ENCODE measurements around the gene PAX2.

DNA sequence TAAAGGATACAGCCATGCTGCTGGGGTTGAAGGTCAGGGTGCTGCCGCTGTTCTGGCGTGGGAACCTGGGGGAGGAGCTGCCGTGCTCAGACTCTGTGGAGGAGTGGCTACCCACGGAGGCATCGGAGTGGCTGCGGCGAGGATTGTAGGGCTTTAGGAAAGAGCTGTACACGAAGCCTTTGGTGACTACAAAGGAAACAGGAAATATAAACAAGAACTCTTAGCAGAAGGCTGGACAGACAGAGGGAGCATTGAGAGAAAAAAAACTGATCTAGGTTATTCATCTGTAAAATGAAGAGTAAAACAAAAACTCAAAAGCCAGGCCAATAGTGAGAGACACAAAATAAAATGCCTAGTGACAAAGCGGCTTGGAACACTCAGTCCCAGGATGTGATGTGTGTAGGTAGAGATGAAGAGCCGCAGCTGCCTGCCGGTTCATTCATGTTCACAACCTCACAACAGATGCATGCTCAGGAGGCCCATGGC is 97.8 kb downstream of the ABCC2 start:
- PRO-cap = no peak

DNA sequence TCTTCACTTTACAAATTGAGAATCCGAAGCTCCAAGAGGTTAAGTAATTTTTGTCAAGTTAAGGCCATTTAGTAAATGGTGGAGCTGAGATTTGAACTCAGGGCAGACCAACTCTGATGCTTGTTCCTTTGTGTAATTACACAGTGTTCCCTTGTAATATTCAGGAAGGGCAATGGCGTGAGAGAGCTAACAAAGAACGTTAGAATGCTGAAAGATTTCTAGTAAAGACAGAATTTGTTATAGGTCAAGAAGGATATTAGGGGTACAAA is 82.4 kb downstream of the DNMBP start:
- PRO-cap = no peak

DNA sequence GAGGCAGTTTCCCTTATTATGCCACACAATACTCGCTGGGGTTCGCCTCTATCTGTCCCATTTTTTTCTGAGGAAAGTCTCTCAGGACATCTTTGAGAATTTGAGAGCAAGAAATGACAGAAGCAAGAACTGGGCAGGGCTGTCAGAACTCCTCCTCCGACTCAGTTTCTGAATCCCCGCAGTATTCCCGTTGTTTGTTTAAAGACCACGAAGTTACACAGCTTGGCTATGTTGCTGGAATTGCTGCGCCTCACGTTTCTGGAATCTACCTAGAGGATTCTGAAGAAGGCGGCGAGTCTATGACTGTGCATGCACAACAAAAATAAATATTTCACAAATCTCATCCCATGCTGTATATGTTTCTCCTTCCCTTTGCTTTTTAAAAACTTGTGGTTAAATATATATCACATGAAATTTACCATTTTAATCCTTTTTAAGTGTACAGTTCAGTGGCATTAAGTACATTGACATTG is 663 bp upstream of the DNMBP start:
- PRO-cap = no peak

DNA sequence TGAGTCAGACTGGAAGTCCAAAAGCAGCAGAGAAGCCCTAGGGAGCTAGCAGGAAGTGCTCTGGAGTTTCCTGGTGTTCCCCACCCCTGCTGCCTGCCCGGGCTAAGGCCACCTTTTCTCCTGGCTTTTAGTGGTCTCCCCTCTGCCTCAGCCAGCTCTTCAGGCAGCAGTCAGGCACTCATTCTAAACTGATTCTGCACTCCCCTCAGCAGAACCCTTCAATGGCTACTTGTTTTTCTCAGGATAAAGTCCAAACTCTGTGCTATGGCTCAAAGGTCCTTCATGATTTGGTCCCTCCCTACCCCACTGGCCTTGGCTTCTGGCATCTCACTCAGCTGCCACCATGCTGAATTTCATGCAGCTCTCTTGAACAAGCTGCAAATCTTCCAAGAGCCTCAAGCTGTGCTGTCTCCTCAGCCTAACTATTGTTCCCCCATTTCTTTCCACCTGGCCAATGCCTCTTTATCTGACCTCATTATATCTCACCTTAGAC is 28.9 kb upstream of the DNMBP start:
- PRO-cap = no peak

DNA sequence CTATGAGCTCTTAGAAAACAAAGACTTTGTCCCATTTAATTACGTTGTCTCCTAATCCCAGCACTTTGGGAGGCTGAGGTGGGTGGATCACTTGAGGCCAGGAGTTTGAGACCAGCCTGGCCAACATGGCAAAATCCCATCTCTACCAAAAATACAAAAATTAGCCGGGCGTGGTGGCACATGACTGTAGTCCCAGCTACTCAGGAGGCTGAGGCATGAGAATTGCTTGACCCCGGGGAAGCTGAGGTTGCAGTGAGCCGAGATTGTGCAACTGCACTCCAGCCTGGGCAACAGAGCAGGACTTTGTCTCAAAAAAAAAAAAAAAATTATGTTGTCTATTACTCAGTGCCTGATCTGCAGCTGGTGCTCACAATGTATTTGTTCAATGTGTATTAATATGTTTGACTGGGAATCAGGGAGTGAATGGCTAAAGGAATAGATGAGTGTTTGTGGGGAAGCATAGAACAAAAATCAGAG is 5.7 kb upstream of the BLOC1S2 start:
- PRO-cap = unidirectional peak, plus-strand start at position 338 of the sequence

DNA sequence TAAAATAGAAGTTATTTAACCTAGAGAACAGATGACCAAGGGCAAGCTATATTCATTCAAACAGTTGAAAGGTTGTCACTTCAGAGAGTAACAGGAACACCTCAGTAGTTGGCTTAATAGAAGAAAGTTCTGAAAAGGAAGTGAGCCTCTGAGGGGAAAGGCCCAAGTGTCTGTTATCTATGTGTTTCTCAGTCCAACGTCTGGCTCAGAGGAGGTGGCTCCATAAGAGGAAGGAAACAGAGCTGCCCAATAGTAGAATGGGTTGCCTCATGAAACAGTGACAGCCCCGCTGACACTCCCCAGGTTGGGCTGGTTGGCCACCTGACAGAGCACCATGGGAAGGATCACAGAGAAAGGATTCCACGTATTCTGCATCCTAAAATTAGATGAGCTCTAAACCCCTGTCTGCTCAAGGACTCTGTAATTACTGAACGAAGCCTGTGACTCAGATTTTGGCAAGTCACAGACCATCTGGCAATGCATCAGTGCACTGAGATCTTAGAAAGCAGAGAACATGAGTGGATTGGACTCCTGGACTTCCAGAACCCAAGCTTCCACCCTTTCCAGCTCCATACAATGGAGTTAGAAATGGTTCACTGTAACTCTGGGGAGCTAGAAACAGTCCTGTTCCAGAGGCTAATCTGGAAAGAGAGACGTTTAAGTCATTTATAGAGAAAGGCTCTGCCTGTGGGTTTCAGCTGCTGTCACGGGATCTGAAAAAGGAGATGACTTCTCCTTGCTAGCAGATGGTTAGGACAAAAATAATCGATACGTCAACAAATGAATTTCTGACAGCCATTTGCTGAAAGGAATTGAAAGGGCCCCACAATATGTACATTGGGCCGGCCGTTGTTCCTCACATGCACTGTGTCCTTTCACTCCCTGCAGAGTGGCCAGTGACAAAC is 2.9 kb downstream of the PKD2L1 start:
- PRO-cap = bidirectional peak, plus-strand start at position 328 of the sequence, minus-strand start at position 202 of the sequence

GRCh38 chr10:100348969-100349958 is 2.2 kb downstream of the SCD start:
- PRO-cap = no peak

DNA sequence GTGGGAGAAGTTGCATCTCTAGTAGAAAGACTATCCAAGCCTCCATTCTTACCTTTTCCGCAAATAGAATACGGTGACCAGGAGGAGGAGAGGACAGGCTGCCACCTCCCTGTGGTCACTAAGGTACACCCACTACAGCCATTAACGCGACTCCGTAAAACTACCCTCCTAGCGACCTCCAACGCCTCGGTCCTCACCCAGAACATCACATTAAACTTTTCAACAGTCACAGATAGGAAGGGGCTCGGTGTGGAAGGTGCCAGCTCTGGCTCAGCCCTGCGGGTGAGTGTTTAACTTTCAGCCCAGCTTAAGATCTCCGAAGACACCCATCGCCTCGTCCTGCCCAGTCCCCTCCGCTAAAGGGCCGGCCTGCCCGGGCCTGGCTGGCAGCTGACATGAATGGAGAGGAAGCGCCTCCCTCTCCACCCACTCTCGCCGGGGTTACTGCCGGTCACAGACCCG is 25.9 kb downstream of the SCD start:
- PRO-cap = bidirectional peak, plus-strand start outside the sequence, minus-strand start at position 443 of the sequence

- PRO-cap = unidirectional peak, plus-strand start at chr10:100735614
Measured at GRCh38 chr10:100735124-100736069, 10.0 kb upstream of the PAX2 start.

- PRO-cap = no peak
Measured at GRCh38 chr10:100738188-100738794, 7.1 kb upstream of the PAX2 start.

DNA sequence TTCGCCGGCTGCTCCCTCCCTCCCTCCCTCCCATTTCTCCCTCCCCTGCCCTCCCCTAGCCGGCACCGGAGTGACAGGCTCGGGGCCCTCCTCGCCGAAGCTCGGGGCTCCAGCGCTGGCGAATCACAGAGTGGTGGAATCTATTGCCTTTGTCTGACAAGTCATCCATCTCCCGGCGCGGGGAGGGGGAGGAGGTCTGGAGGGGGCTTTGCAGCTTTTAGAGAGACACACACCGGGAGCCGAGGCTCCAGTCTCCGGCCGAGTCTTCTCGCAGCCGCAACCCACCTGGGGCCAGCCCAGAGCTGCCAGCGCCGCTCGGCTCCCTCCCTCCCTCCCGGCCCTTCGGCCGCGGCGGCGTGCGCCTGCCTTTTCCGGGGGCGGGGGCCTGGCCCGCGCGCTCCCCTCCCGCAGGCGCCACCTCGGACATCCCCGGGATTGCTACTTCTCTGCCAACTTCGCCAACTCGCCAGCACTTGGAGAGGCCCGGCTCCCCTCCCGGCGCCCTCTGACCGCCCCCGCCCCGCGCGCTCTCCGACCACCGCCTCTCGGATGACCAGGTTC is at the start of gene PAX2:
PAX2 (plus strand) TSS at position 250 of the 561 bp plus-strand sequence.
- PRO-cap = no peak

DNA sequence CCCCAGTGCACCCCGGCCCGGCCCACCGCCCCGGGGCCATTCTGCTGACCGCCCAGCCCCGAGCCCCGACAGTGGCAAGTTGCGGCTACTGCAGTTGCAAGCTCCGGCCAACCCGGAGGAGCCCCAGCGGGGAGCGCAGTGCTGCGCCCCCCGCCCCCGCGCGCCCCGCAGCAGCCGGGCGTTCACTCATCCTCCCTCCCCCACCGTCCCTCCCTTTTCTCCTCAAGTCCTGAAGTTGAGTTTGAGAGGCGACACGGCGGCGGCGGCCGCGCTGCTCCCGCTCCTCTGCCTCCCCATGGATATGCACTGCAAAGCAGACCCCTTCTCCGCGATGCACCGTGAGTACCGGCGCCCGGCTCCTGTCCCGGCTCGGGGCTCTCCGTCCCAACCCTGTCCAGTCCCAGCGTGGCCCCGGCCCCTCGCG is 596 bp downstream of the PAX2 start:
- PRO-cap = no peak

DNA sequence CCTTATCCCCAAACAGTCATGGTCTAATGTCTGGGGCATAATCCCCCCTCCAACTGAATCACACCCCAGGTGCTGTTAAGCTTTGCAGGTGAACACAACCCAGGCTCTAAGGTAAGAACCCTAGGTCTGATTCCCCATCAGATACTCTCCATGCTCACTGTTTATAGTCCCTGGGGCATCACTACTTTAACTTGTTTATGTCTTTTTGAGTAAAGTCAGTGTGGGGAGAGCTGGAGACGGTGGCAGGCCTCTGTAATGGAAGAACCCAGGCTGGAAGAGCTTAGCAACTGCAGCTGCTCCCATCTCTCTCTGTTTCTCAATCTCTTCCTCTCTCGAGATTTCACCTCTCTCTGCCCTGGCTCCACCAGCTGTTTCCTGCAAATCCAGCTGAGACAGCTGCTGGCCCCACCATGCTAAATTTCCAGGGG is 25.9 kb upstream of the SLF2 start:
- PRO-cap = no peak

DNA sequence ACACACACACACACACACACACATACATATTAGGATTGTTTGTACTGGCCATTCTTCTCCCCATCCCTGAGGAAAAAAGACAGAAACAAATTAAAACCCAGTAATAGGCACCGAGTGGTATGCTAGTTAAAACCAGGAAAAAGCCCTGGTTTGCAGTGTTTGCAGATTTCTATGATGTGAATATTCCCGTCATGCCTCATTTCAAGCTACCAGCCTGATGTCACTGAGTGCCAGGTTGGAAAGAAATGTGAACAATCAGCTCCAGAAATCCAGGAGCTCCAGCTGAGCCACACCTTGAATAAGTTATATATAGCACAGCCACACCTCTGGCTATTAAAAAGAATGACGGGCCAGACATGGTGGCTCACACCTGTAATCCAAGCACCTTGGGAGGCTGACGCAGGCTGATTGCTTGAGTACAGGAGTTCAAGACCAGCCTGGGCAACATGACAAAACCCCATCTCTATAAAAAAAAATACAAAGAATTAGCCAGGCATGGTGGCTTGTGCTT is 18.8 kb upstream of the SLF2 start:
- PRO-cap = no peak

DNA sequence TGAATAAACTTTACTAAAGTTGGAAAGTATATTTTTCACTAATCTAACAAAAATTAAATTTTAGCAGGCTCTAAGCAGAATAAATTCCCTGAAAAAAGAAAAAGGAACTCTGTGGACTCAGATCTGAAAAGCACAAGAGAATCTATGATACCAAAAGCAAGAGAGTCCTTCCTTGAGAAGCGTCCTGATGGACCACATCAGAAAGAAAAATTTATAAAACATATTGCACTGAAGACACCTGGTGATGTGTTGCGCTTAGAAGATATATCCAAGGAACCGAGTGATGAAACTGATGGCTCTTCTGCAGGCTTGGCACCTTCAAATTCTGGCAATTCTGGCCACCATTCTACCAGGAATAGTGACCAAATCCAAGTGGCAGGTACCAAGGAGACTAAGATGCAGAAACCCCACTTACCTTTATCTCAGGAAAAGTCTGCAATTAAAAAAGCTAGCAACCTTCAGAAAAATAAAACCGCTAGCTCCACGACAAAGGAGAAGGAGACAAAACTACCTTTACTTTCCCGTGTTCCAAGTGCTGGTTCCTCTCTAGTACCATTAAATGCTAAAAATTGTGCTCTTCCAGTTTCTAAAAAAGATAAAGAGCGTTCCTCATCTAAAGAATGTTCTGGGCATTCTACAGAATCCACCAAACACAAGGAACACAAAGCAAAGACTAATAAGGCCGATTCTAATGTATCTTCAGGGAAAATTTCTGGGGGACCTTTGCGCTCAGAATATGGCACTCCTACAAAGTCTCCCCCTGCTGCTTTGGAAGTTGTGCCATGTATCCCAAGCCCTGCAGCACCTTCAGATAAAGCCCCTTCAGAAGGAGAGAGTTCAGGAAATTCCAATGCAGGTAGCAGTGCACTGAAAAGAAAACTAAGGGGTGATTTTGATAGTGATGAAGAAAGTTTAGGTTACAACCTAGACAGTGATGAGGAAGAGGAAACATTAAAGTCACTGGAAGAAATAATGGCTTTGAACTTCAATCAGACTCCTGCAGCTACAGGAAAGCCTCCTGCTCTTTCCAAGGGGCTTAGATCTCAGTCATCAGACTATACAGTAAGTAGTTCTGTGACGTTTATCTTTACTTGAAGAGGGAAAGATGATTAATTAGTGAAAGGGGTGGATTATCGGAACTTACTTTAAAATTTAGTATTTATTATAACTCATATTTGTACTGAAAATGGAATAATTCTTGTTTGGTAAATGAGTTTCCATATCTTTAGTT is 11.6 kb downstream of the SLF2 start:
- PRO-cap = no peak

GRCh38 chr10:100971116-100971892 is 2.0 kb downstream of the SEMA4G start:
- PRO-cap = no peak

- PRO-cap = no peak
Measured at GRCh38 chr10:100984692-100985887, 2.2 kb downstream of the MRPL43 start.

DNA sequence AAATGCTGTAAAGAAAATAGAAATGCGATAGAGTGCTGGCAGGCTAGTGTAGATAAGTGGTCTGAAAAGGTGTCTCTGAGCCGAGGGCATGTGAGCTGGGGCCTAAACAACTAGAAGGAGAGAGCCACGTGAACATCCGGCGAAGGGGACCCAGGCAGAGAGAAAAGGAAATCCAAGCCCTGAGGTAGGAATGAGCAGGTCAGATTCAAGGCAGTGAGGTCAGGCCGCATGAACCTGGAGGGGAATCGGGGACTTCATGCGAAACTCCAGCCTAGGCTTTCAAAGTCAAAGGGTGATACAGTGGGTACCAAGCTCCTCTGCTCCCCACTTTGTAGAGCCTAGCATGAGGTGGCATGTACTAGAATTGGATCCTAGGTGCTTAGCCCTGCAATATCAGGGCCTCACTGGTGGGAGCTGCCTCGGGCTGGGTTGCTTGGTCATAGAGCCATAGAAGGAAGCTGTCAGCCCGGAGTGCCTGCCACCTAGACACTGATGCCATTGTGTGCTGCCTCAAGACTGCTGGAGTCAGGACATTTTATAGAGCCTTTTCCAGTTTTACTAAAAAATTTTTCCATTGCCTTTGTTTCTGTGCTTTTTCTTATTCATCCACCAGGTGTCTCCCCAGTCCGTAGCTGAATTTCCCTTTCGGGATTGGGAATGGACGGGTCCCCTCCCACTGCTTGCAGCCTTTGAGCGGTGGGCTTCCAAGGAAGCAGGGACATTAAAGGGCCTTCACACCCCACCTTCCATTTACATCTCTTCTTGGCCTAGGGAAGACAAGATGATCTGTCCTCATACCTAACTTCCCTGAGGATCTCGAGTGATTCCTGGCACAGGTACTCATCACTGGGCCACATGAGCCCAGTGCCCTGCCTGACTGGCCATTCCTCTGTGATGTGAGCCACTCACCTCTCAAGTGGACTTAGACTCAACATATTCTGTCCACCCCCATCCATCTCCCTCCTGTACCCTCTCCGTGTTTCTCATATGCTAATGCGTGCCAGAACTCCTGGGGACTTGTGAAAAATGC is 5.5 kb upstream of the LZTS2 start:
- PRO-cap = no peak

DNA sequence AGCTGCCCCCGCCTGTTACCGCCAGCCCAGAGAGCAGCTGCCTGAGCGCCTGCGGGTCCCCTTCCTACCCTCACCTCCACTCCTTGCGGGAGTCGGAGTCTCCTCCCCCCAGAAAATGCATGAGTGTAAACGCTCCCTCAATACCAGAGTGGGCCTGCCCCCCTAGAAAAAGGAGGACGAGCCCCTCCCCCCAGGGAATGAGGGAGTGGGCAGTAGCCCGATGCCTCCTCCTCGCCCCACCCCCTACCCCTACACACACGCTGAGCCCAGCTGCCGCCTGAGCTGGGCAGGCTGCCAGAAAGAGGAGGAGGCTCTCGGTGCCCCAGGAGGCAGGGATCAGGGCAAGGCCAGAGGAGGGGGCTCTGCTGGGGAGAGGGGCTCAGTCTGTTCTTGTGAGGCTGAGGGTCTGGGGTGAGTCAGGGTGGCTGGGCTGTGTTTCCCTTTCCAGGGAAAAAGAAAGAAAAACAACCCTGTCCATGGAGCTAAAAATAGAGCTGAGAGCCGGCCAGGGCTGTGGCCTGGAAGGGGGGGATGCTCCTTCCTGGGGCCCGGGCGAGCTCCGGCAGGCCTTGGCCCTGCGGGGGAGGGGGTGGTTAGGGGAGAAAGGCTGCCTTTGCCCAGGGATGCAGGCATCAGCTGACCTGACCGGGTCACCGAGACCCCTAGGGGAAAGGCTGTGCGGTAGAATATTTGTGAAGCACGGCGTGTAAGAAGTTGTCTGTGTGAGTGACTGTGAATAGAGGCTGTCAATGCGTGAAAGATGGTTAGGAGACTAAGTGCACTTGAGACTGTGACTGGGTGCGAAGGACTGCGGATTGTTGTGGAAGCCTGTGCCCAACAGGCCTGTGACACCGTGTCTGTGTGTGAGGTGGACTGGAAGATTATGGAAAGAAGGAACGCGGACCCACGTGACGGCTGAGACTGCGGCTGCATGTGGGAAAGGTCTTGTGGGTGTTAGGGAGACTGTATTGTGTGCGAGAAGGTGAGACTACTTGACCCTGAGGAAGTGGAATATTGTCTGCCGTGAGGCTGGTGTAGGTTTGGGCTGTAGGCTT is 1.3 kb upstream of the LZTS2 start:
- PRO-cap = bidirectional peak, plus-strand start at position 289 of the sequence, minus-strand start at position 245 of the sequence; bidirectional peak, plus-strand start at position 968 of the sequence, minus-strand start at position 859 of the sequence

- PRO-cap = no peak
Measured at GRCh38 chr10:101043457-101043825, 12.4 kb downstream of the SFXN3 start.

Measured in bronchial lymph node (tissue), 1 donor.